ENCODE measurements around the genes H2AZ2 and ADCY1.

GRCh38 chr7:44067402-44068339 lies 2.3 kb upstream of the PGAM2 start:
- PRO-cap = no peak

GRCh38 chr7:44075298-44076206 lies 6.8 kb downstream of the POLM start:
- PRO-cap = no peak

DNA sequence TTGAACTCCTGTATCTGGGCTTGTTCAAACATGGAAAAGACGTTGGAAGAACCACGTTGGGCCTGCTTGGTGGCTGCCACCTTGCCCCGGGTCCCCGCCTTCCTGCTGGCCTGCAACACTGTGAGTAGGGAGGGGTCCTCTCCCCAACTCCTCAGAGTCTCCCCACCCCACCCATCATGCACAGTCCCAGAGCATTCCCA lies 267 bp downstream of the MYL7 start:
- PRO-cap = no peak

- PRO-cap = no peak
Measured at GRCh38 chr7:44240923-44241456, 40.2 kb downstream of the YKT6 start.

- PRO-cap = no peak
Measured at GRCh38 chr7:44486575-44486985, 3.9 kb downstream of the NUDCD3 start.

GRCh38 chr7:44486986-44487294 lies 3.5 kb downstream of the NUDCD3 start:
- PRO-cap = no peak

DNA sequence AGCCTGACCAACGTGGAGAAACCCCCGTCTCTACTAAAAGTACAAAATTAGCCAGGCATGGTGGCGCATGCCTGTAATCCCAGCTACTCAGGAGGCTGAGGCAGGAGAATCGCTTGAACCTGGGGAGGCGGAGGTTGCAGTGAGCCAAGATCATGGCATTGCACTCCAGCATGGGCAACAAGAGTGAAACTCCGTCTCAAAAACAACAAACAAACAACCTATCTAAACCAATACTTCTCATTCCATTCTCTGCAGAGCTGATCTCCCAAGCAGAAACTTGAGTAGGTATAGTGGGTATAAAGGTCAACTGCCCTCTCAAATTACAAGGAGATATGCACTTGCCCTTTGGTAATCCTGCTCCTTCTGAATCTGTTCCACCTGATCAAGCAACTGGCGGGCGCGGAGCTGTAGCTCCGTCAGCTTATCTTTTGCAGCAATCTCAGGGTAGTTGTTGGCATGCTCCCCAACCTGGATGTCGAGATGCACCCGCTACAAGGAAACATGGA lies 1.2 kb downstream of the TMED4 start:
- PRO-cap = unidirectional peak, plus-strand start at position 379 of the sequence

DNA sequence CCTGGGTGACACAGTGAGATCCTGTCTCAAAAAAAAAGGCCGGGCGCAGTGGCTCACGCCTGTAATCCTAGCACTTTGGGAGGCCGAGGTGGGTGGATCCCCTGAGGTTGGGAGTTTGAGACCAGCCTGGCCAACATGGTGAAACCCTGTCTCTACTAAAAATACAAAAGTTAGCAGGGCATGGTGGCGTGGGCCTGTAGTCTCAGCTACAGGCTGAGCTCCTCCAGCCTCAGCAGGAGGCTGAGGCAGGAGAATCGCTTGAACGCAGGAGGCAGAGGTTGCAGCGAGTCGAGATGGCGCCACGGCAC lies 1.9 kb downstream of the OGDH start:
- PRO-cap = no peak

- PRO-cap = bidirectional peak, plus-strand start at chr7:44615394, minus-strand start at chr7:44615195
Measured at GRCh38 chr7:44615038-44615564, 8.7 kb downstream of the OGDH start.

GRCh38 chr7:44654088-44654838 lies 47.8 kb downstream of the OGDH start:
- PRO-cap = no peak

- PRO-cap = unidirectional peak, plus-strand start at chr7:44769250
Measured at GRCh38 chr7:44769078-44770393, 20.9 kb downstream of the ZMIZ2 start.

GRCh38 chr7:44824127-44824779 lies 23.6 kb downstream of the H2AZ2 start:
- PRO-cap = no peak

- PRO-cap = unidirectional peak, plus-strand start at chr7:44847612; unidirectional peak, minus-strand start at chr7:44847733; bidirectional peak, plus-strand start at chr7:44848492, minus-strand start at chr7:44848080
Measured at GRCh38 chr7:44847107-44848250, at the start of gene H2AZ2. Gene H2AZ2 (minus strand): TSS chr7:44848087.

- PRO-cap = no peak
Measured at GRCh38 chr7:44976461-44977092, 2.2 kb downstream of the MYO1G start.

DNA sequence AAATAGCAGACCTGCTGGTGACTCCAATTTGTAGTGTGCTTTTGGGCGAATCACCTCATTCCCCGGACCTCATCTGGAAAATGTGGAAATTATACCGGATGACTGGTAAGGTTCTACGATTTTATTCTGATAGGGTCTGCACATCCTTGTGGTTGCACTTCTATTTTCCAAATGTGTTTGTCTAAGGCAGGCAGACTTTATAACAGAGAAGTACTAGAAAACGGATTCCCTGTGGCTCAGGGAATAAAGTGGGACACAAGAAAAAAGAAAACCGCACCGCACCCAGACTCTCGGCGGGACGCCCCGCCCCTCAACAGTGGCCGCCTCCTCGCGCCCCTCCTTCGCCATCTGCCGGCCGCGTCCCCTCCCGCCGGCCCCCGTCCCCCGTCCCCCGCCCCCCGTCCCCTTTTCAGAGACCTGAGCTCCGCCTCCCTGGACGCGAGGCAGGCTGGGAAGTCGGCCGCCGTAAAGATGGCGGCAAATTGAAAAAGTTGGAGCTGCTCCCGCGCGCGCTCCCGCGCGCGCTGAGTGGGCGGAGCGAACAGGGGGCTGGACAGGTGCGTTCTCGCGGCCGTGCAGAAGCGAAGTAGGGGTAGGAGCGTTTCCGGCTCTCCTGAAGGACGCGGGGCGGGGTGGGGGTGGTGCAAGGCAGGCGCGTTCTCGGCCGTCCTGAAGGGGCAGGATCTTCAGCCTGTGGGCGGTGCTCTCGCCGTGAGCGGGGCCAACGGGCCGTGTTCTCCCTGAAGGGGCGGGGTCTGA lies 521 bp upstream of the CCM2 start:
- PRO-cap = bidirectional peak, plus-strand start at position 578 of the sequence, minus-strand start at position 312 of the sequence; bidirectional peak, plus-strand start outside the sequence, minus-strand start at position 675 of the sequence

GRCh38 chr7:45069484-45070280 lies 19.1 kb downstream of the NACAD start:
- PRO-cap = no peak

- PRO-cap = no peak
Measured at GRCh38 chr7:45241106-45241665, 83.6 kb downstream of the RAMP3 start.

GRCh38 chr7:45574034-45575250 lies at the start of gene ADCY1:
Gene ADCY1 (plus strand): TSS chr7:45574368.
- PRO-cap = no peak

GRCh38 chr7:45720467-45720913 lies 146.3 kb downstream of the ADCY1 start:
- PRO-cap = no peak

DNA sequence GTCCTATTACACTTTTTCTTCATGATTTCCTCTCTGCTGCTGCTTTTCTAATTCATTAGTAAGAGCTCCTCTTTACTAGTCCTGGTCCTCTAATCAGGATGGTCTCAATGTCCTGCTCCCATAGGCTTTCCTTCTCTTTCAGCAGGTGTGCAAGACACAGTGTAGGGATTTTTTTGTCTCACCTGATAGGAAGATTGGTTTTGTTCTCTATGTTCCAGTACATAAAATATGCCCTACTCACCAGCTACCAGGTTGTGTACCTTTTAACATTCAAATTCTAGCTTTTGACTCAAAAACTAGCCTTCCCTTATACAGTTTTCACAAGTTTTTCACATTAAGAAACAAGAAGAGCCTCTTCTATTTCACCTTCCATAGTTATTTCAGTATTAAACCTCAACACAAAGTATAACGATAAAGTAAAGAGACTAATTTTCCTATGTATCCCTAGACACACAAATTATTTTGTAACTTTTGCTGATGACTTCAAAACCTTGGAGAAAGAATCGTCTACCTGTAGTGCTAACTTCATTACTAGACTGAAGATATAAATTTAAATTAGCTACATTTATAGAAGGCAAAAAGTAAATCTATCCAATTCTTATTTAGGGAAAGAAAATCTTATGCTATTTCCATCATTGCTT lies 128.4 kb downstream of the CCDC201 start:
- PRO-cap = no peak